Measurements from ENCODE around the genes HNRNPLL and ARHGEF33.

DNA sequence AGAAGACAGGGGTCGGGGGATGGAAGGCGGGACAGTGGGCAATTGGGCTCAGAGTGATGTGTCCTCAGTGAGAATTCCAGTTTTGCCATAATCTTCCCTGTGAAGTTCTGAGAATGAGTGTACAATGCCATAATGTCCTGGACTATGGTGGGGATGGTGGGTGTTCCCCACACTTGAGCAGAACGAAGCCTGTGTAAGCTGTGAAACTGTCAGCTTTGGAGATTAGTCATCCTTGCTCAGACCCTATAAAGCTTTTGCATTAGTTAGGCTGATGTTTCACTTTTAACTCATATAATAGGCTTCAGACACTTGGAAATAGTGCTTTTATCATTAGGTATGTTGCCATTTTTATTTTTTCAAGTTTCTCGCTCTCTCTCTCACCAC lies 47.4 kb downstream of the CDC42EP3 start:
- PRO-cap = no peak

- PRO-cap = bidirectional peak, plus-strand start at chr2:37672434, minus-strand start at chr2:37672313; bidirectional peak, plus-strand start at chr2:37672722, minus-strand start at chr2:37672555; unidirectional peak, minus-strand start at chr2:37672782
Observed at GRCh38 chr2:37672124-37673158, 999 bp upstream of the CDC42EP3 start.

DNA sequence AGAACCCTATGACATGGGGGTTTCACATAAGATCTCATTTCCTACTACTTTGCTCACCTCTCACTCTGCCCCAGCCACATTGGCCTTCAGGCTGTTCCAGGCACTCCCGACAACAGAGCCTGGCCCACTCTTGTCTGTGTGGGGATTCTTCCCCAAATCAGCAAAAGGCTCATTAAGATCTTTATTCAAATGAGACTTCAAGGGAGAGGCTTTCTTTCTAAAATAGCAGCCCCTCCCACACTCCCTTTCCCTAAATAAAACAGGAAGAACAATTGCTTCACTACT lies 3.5 kb upstream of the CDC42EP3 start:
- PRO-cap = no peak

DNA sequence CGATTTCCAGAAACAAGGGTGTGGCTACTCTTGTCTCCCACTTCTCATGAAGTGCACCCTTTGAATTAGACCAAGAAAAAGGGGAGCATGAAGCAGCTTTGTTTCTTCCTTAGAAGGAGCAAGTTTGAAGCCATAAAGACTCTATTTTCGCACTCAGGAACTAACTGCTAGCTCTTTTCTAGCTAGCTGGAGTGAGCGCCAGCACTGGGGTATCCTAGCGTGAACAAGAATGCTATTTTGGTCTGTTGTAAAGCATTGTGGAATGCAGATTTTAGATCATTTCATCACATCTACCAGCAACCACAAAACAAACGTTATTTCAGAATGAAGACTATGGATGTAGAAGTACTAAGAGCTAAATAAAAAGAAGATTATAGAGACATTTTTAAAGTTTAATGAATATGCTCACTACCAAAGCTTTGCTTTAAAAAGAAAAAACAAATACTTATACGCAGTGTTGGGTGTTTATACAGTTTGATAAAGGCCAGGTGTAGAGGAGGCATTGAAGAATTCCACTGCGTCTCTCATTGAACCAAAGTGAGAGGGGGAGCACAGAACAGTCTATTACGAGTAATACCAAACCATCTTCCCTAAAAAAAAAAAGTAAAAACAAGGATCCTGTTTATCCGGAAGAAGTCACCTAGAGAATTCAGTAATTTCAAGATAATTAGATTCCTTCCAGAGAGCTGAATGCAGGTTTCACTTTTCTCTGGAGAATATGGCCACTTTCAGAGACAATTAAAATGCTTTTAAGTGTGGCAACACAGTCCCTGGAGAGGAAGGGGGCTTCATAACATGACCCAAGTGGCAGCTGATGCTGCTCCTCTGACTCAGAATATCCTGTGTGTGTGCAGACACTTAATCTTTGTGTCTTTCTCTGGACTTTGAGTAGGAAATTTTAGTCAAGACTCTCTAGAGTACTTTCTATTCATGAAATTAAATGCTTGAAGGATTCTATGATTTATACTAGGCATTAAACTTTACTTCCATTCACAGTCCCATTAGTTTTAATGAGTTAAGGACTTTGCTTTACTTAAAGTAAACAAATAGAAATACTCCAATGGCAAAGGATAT lies 63.8 kb upstream of the CDC42EP3 start:
- PRO-cap = no peak

DNA sequence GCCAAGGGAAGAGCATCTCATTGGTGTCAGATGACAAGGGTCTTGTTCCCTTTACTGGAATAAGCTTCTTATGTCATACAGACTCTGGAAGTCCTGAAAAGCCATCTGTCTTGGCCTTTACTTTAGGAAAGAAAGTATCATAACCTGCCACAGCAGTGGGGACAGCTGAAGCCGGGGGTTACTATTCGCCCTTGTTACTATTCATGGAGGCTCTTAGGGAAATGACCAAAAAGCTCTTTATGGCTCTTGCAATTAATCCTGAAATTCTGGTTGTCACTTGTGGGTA lies 96.8 kb upstream of the RMDN2 start:
- PRO-cap = no peak

DNA sequence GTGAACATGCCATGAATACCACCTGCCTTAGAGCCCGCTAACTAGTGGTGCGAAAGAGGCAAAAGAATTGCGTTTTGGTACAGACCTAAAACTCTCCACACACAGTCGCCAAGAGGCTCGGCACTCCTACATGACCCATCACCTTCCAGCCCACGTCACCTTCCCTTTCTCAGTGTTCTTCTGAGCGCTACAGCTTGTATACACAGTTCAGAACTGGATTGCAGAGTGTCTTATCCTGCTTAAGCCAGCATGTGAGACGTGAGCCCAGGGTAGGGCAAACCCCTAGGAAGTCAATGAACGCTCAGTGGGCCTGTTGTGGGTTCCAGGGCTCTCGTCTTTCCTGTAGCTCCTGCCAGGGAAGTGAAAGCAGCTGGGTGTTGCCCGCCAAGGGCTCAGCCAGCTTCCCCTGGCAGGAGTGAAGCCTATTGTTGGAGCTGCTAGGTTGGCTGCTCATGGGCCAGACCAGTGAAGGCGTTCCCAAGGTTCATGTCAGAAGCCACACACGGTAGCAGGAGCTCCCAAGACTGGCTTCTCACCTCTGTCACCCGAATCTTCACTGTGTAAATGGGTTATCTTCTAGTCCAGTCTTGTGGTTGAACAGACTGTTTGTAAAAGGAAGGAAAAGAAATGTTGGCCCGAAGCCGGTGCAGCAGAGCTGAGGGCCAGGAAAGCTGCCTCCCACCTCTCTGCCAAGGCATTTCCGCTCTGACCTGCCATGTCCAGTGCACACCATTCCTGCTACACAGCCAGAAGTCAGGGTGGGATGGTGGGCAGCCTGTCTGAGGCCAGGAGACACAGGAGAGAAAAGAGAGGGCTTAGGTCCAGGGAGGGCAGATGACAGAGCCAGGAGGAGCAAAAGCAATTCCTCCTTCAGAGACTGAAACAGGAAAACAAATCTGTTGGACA lies 69.7 kb upstream of the RMDN2 start:
- PRO-cap = unidirectional peak, plus-strand start at position 205 of the sequence

DNA sequence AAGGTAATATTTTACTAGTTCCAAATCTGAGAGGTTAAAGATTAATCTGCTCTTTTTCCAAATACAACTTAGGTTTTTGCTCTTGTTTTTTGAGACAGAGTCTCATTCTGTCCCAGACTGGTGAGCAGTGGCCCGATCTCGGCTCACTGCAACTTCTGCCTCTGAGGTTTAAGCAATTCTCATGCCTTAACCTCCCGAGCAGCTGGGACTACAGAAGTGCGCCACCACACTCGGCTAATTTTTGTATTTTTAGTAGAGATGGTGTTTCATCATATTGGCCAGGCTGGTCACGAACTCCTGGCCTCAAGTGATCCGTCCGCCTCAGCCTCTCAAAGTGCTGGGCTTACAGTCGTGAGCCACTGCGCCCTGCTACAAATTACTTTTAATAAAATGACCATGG lies 1.4 kb upstream of the RMDN2 start:
- PRO-cap = no peak

DNA sequence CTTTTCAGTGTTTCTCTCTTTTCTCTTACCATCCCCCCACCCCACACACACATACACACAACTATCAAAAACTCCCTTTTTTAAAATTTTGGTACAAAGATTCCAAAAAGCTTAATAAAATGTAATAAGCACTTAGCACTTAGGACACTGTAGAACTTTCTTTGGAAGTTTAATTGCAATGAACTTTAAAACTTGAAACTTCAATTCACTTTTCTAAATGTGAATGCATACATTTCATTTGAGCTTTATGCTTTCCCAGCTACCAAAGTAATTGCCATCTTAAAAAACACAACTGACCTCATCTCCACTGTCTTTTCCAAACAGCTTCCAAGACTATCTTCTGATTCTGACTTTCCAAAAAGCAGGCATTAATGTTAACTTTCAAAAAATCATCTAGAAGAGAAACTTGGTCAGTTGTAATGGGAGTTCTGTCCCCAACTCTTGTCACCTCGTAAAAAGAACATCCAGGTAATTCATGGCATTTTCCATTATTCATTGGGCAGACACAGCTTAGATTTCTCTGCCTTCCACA lies 7.0 kb downstream of the CYP1B1 start:
- PRO-cap = no peak

DNA sequence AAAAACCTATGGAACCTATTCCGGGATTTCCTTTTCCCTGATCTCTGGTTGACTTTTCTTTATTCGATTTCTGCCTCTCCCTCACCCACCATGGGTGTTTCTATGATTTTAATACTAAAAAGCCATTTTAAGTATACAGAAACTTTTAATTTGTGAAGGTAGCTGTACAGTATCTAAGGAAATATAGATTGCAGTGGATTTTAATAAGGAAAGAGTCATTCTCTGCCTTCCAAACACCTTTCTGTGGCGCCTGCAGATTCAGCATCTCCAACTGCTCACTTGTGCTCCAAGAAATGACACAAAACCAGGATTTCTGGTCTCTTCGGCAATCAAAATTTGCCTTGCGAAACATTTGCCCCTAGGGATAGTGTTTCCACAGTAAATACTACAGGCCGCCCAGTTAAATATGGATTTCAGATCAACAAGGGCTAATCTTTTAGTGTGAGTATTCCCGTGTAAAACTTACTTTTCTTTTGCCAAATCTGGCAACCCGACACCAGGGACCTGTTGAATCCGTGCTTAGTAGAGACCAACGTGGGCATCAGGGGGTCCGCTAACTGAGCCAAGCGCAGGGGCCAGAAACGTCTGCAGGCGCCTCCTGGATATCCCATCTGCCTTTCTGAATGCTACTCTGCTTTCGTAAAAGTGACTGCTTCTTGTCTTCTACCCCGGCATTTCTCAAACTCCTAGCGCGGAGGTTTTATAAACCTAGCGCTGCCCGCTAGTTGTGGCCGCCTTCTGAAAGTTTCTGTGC lies 2.7 kb downstream of the CYP1B1 start:
- PRO-cap = no peak

GRCh38 chr2:38129284-38129960 lies 53.5 kb upstream of the CYP1B1 start:
- PRO-cap = no peak

- PRO-cap = no peak
Observed at GRCh38 chr2:38217976-38218314, 142.0 kb upstream of the CYP1B1 start.

- PRO-cap = no peak
Observed at GRCh38 chr2:38321573-38322167, 55.4 kb downstream of the ATL2 start.

DNA sequence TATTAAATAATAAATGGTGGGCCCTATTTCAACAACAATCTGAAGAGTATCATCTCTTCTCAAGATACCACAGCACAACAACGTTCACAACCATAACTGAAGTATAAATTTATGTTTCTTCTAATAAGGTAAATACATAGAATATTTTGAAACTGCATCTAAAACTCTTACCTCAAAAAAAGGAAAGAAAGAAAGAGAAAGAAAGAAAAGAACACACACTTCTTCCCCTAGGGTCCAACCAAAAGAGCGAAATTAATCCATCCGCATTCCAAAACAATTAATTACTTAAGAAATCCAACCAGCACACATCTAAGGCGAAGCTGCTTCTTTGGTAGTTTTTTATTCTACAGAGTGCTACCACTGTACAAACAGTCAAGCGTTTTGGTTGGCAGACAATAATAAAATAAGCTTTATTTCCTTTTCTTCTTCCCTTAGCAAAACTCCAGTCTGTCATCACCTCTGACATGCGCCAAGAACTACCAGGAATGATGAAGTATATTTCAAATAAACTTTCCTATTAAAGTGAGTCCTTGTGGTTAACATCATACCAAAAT lies 1.5 kb downstream of the ATL2 start:
- PRO-cap = no peak

GRCh38 chr2:38376008-38376534 lies 1.0 kb downstream of the ATL2 start:
- PRO-cap = bidirectional peak, plus-strand start at chr2:38376302, minus-strand start at chr2:38376221

DNA sequence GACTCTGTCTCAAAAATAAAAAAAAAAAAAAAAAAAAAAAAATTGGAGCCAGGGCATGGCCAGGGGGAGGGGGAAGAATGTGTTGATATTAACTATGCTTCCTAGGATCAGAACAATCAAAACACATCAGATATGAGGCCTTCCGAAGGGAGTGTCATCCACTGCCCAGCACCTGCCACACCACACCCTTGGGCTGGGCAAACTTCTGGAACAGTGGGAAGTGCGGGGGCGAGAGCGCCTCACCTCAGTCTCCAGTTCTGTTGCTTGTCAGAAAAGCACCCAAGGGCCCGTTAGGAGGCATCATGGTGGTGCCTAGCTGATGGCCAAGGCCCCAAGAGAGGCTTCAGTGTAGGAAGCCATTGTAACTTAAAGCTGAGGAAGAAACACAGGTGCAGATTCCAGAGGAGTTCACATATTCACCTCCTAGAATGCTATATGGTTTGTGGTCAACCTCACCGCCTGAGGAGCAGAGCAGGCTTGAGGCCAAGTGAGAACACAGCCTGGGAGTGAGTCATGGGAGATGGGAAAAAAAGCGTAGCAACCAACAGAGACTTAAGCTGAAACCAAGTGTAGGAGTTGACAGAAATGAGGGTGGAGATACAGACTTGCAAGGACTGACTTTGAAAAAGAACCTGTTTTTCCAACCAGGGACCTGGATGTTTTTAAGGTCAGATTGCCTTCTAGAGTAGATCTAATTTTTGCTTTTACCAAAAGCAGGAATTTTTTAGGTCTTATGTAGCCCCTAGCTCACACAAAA lies 85.1 kb upstream of the ATL2 start:
- PRO-cap = no peak

DNA sequence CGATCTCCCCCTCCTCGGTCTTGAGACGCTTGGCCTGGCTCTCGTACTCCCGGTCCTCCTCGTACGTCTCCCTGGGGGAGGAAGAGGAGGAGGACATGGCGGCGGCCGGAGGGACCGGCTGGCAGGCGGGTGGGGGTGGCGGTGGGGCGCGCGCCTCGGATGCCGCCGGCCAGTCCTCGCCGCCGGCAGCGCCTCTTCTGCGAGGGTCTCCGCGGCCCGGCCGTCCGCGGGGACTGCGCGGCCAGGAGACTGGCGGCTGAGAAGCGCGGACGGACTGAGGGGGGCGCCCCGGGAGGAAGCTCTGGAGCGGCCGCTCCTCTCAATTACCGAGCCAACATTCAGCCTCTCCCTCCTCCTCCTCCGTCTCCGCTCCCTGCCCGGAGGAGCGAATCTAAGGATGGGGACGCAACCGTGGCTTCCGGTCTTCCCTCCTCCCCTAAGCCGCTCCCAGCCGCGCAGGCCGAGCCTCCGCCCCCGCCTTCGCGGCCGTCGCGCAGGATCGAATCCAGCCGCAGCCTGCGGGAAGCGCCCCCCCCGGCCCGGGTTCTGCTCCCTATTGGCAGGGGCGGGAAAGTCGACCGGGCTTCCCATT lies at the start of gene HNRNPLL:
HNRNPLL (minus strand) TSS at position 399 of the 592 bp plus-strand sequence.
- PRO-cap = bidirectional peak, plus-strand start outside the sequence, minus-strand start at position 365 of the sequence

- PRO-cap = no peak
Observed at GRCh38 chr2:38671274-38671538, 5.3 kb downstream of the GALM start.

GRCh38 chr2:38720914-38721376 lies 30.2 kb downstream of the SRSF7 start:
- PRO-cap = no peak

DNA sequence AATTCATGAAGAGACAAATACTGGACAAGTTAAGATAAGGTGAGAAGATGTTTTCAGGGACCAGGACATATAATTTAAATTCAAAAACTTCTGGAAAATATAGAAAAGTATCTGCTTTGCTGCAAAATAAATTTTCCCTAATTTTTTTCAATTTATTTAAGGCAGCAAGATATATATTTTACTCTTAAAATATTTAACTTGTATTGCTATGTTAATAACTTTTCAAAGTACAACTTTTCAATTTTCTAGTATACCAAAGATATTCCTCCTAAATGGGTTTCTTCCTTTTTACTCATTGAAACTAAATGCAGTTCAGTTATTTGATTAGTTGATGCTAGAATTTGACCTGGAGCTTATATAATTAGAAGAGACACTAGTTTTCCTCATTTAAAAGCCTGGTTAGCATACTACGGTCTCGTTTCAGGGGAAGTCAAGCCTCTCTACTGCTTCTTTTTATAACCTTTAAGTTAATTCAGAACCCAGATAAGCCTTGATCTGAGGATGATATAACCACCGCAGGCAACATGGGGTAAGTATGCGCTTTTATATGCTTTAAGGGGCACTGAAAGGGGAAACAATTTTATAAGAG lies at the start of gene ARHGEF33:
ARHGEF33 (plus strand) TSS at position 418 of the 589 bp plus-strand sequence.
- PRO-cap = no peak

GRCh38 chr2:39114665-39115768 lies 5.8 kb downstream of the SOS1 start:
- PRO-cap = no peak